Mammary epithelial cell (primary cell): ENCODE measurements around a stretch of chr5.

DNA sequence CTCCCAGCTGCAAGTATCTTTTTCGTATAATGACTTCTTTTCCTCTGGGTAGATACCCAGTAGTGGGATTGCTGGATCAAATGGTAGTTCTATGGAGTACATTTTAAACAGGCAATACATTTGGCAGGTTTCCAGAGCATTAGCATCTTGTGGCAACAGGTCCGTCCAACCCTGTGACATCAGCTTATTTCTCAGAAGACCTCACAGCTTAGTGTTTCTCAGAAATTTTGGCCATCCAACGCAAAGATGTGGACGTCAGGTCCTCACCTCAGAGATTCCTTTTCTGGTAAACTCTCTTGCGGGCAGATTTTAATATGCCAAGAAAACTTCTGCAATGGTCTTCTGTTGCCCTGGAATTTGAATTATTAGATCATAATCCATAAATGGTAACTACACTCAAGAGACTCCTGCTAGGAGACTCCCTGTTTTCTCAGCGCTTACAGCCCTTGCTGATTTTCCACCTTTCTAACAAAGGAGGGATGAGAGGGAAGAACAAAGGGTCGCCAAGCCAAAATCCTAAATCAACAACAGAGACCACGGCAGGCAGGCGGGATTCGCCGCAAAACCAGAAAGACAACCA is 34.0 kb upstream of the PLPP1 start:
- CAGE, long polyA plus RNA, result no peak
- RRBS, result no CpG with 5 or more reads among the region's 11 CpGs

GRCh38 chr5:55939541-55940503 is 54.9 kb downstream of the IL6ST start:
- CAGE, long polyA plus RNA, result no peak
- RRBS, result no CpG with 5 or more reads among the region's 6 CpGs

- CAGE, long polyA plus RNA, result no peak
- RRBS, result no CpG with 5 or more reads among the region's 1 CpG
Measured at GRCh38 chr5:55969358-55969861, 25.4 kb downstream of the IL6ST start.

GRCh38 chr5:56060602-56061218 is 65.9 kb upstream of the IL6ST start:
- CAGE, long polyA plus RNA, result no peak
- RRBS, result no CpG with 5 or more reads among the region's 4 CpGs

DNA sequence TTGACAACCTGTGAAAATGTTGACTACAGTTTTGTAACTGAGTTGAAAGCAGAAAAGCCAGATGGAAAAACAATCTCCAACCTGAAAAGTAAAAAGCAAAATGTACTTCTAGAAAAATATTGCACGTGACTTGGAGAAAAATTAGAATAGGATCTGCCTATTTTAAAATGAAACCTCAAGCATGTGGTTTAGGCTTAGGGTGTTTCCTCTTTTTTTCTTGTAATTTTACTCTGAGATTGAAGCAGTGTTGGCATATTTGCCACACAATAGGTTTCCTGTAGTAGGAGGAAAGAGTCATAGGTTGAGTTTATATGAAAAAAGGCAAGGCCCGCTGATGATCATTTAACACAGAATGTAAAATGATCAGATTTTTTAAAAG is 76.4 kb upstream of the IL6ST start:
- CAGE, long polyA plus RNA, result no peak
- RRBS, result no CpG with 5 or more reads among the region's 2 CpGs

DNA sequence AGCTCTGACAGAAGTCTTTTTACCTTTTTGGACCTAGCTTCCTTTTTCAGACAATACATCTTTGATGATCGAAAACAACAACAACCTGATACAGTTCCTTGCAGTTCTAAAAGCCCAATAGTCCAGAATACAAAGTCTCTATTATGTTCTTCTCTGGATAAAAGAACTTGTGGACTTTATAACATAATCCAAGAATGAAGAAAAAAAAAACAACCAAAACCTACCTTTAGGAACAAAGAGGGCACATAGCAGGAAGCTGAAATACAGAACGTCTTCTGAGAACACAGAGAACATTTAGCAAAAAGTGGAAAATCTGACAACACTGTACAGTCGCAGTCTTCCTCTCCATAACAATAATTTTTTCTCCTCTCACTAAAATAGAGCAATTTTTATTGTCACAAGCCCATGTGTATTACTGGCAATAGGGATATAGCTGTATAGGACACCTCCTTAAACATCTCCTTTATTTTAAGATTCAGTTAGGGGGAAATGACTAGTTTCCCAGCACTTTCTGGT is 106.7 kb downstream of the ANKRD55 start:
- CAGE, long polyA plus RNA, result no peak
- RRBS, result no CpG with 5 or more reads among the region's 3 CpGs

DNA sequence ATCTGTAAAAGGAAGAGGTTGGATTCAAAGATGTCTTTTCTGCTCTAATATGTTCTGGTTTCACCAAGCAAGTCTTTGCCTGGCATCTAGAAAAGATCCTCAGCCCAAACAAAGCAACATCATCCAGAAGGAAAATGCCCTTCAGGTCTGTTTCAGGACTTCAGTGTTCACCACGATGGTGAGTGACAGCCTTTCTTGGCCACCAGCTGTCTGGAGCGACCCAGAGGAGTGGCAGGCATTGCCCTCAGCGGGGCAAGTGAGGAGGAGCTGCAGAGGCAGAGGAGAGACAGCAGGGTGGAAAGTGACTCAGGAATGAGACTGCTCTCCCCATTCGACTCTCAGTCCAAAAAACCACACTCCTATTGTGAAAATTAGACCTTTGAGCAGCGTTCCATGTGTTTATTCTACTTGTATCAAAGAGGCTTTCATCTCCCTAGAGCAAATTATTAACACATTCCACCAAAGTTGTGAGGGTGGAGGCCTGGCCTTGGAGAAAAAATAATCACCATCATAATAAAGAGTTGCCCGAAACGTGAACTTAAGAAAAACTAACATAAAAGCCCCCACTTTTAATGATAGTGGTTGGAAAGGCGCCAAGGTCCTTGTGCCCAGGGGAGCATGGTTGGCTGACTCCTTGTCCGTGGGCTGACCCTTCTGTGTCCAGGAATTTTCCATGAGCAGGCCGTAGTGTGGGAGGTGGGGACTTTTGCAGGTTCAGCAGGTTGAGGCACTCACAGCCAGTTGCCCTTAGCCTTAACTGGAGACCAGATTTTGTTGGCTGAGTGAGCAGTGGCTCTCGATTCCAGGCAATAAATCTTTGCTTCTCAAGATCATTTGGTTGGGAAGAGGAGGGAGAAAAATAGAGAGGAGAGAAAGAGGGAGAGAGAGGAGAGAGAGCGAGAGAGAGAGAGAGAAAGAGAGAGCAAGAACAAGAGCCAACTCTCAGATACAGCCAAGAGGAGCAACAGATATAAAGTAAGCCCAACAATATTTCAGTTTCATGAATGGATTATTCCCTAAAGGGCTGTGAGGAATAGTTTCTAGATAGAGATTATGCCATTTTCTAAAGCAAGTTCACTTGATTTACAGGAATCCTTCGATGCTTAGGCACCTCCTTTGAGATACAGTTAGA is 125.9 kb upstream of the ANKRD55 start:
- CAGE, long polyA plus RNA, result no peak
- RRBS, result no CpG with 5 or more reads among the region's 13 CpGs

- CAGE, long polyA plus RNA, result no peak
- RRBS, result no CpG with 5 or more reads among the region's 1 CpG
Measured at GRCh38 chr5:56612735-56612993, 202.7 kb upstream of the MAP3K1 start.

DNA sequence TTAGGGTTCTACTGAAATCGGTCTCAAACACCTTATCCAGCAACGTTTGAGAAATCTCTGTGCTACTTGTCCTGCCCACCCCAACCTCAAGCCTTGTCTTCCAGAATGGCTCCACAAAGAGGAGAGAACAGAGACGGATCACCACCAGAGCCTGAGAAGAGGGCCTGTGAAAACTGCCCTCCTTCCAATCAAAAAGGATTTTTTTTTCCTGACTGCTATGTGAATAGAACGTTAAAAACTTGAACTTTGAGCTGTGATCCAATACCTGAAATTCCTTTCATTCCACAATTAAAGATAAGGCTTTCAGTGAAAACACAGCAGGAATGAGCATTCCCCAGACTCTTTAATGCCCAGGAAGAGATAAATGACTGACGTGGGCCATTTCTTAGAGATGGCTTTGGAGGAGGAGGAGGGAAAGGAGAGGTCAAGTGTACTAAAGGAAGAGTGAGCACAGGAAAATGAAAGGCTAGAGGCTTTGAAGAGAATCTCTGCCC is 178.0 kb upstream of the MAP3K1 start:
- CAGE, long polyA plus RNA, result no peak
- RRBS, result no CpG with 5 or more reads among the region's 5 CpGs

DNA sequence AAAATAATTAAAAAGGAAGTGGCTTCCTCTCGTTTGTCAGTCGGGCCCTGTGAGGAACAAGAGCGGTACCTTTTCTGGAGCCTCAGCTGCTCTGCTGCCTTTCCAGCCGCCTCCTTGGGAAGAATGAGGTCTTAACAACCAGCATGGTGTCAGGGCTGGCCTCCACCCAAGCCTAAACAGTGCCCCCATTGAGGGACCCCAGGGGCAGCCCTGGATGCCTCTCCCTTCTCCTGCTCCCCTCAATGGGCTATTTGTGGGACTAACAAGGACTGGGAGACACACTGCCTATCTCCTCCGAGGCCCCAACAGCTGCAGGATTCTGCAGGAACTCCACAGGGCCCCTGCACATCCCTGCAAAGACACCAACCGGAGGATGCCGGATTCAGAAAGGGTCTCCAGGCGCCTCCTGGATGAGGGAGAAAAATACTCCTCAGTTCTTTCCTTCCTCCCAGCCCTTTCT is 155.3 kb upstream of the MAP3K1 start:
- CAGE, long polyA plus RNA, result no peak
- RRBS, result no CpG with 5 or more reads among the region's 8 CpGs

- CAGE, long polyA plus RNA, result no peak
- RRBS, result no CpG with 5 or more reads among the region's 5 CpGs
Measured at GRCh38 chr5:56669503-56669966, 145.8 kb upstream of the MAP3K1 start.

DNA sequence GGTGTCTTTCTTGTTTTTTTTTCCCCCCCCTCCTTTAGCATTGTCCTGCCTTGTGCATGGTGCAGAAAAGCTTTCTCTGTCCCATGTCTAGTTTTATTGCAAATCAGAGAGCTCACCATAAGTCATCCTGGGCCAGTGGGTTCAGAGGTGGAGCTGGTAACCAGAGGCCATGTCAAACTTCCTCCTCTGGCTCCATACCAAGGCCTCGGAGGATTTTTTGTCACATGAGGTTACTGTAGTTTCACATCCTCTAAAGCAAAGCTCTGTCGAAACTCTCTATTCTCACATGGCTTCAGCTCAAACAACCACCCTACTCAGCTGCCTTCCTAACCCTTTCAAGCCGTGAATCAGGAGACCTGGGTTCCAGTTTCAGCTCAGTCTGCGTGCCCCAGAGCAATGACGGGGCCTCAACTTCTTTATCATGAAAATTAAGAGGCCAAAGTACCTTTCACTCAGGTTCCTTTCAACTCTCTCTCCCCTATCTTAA is 145.3 kb upstream of the MAP3K1 start:
- CAGE, long polyA plus RNA, result no peak
- RRBS, result no CpG with 5 or more reads among the region's 5 CpGs

DNA sequence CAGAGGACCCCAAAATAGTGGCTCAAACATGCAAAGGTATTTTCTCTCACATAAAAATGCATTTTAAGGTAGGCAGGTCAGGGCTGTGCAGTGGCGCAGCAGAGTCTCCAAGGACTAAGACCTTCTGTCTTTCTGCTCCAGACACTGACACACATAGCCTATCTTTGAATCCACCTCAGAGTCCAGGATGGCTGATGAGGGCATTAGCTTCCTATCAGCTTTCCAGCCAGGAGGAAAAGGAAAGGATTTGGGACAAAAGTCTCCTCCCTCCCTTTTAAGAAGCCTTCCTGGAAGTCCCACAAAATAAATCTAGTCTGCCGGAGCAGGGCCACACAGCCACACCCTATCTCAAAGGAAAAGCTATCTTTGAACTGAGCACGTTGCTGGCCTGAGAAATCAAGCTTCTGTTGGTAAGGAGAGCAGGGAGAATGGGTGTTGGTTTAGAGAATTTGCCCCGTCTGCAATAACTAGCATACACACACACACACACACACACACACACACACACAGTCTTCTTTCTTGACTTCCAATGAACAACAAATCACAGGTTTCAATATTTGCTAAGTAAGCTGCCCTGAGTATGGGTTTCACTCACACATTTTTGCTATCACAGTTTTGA is 116.7 kb upstream of the MAP3K1 start:
- CAGE, long polyA plus RNA, result no peak
- RRBS, result no CpG with 5 or more reads among the region's 4 CpGs

- CAGE, long polyA plus RNA, result no peak
- RRBS, result no CpG with 5 or more reads among the region's 6 CpGs
Measured at GRCh38 chr5:56763946-56764525, 51.3 kb upstream of the MAP3K1 start.

DNA sequence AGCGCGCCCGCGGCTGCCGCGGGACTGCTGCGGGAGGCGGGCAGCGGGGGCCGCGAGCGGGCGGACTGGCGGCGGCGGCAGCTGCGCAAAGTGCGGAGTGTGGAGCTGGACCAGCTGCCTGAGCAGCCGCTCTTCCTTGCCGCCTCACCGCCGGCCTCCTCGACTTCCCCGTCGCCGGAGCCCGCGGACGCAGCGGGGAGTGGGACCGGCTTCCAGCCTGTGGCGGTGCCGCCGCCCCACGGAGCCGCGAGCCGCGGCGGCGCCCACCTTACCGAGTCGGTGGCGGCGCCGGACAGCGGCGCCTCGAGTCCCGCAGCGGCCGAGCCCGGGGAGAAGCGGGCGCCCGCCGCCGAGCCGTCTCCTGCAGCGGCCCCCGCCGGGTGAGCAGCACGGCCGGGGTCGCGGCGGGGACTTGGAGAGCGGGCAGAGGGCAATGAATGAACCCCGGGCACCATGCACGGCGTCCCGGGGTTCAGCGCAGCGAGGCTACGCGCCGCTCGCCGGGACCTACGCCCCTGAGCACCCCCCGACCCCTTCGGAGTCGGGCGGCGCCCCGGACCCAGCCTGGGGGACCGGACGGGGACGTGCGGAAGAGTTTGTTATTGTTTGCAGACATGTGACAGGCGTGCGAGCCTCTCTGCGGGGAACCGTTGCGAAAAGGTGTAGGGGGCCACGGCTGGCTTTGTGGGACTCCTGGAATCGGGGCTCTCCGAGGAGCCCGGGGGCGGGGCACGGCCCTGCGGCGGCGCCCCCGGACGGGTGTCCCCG is 511 bp downstream of the MAP3K1 start:
- CAGE, long polyA plus RNA, result no peak
- RRBS, result under 1% methylated on average over 48 of the region's 107 CpGs

GRCh38 chr5:56946864-56947409 is 5.0 kb downstream of the MIER3 start:
- CAGE, long polyA plus RNA, result no peak

DNA sequence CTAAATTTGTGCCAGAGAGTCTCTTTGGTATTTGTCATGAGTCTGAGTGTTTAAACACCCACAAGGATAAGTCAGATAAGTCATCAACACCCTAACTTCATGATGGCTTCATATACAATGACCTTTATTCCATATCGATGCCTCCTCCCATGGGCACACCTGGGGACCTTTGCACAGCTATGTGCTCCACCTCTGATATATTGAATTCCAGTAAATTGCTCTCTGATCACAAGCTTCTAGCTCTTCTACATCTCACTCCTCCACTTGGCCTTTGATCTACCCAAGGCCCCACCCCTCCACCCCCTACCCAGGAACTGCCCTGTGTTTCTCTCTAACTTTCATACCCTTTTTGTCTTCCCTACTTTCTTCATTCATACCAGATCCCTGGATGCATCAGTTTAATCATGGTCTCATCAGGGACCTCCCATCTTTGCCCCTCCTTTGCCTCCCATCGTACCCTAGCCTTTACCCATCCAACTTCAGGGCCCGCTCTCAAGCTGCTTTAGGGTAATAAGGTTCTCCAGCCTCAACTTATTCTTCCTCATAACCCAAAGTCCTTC is 102.9 kb upstream of the MIER3 start:
- CAGE, long polyA plus RNA, result no peak
- RRBS, result no CpG with 5 or more reads among the region's 3 CpGs

- CAGE, long polyA plus RNA, result no peak
- RRBS, result no CpG with 5 or more reads among the region's 5 CpGs
Measured at GRCh38 chr5:57176912-57177315, 3.1 kb downstream of the GPBP1 start.

DNA sequence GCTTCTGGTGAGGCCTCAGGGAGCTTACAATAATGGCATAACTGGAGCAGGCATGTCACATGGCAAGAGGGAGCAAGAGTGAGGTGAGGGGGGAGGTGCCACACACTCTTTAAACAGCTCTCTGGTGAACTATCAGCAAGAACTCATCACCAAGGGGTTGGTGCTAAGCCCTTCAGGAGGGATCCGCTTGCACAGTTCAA is 10.4 kb downstream of the GPBP1 start:
- CAGE, long polyA plus RNA, result no peak
- RRBS, result no CpG with 5 or more reads among the region's 1 CpG

GRCh38 chr5:57650332-57650962 is 167.8 kb upstream of the ACTBL2 start:
- CAGE, long polyA plus RNA, result no peak
- RRBS, result no CpG with 5 or more reads among the region's 6 CpGs